NCI-H460 (cell line): ENCODE measurements around the genes CCSAP, COG2 and AGT.

DNA sequence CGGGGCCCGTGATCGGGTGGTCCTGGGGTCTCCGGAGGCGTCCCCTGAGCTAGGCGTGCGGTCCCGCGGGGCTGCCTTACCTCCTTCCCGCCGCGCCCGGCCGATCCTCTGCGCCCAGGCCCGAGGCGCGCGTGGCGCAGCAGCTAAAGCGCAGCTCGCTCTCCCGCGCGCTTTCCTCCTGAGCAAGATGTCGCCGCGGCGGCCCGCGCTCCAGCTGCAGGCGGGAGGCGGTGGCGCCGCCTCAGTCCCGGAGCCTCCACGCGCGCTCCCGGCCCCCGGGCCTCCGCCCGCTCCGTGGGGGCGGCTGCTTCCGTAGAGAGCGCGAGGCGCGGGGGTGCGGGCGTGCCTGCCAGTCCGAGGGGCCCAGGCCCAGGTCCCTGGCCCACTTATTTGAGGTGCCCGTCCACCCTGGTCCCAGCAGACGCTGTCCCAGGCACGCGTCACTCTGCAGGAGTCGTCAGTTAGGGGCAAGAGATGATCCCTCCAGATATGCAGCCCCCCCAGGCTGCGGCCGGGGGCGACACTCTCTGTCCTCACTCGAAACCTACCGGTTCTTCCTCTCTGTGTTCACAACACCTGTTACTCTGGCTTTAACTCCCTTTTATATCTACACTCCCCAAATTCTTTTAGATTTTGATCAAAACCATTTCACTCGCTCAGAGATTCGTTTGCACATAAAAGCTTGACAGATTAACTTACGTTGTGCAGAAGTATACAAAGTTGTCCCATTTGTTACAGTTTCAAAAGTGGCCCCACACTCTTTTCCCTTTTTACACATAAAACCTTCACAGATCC is at the start of gene CCSAP:
Gene CCSAP (minus strand): TSS at position 216 of the 795 bp plus-strand sequence.
RAMPAGE:
- cytosol, long total RNA: no peak
- long total RNA: no peak
- nucleus, long total RNA: no peak

DNA sequence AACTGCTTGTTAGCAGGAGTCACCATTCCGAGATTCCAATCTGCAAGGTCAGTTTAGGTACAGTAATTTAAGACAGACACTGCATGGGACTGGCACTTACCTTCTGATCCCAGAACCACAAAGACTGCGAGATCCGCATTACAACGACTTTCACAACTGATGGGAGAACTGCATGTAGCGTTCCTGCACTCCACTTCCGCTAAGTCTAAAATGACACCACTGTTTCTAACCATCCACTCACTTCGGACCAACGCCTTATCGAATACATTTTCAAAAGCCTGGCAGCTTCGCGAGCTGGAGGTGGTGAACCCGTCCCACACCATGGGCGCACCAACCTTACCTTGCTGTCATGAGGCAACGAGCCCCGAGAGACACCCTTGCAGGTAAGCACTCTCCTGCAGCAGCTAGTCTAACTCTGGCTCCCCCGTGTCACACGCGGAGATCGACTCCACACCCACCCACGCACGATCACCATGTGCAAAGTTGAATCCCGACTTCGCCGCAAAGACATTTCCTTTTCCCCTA is 903 bp downstream of the TAF5L start:
RAMPAGE:
- cytosol, long total RNA: no peak
- long total RNA: no peak
- nucleus, long total RNA: no peak

DNA sequence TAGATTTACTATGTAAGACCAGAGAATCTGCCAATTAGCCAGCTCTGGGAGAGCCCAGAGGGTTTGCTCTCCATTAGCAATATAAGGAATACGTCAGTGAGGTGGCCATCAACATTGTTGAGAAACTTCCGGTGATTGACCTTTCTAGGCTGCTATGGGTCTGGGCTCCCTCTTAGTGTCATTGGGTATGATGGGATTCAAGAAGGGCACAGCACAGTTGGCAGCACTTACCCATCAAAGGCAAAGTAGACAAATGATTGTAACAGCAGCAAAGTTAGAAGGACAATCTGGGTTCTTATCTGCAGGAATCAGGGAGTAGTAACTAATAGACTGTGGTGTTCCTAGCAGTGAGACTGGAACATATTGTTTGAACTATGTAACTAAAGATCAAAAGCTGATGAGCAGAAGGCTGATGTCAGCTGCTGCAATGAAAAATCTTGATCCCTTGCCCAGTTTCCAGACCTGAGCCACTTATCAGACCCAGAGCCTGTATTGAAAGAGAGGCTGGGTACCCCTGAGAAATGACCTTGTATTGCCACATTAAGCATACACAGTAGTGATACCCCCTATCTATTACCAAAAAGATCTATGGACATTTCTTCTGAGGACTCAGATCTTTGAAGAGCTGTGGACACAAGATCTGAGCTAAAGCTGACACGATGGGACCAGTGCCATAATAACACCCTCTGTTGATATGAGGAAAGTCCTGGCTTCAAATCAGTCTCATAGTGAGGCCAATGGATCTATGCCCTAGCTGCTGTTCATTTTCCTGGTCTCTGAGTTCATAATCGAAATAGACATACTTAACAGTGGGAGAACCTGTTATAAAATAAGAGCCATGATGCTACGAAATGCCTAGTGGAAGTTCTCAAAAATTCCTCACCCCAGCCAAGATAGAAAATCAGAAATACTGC is 178.0 kb upstream of the GALNT2 start:
RAMPAGE:
- cytosol, long total RNA: no peak
- long total RNA: no peak
- nucleus, long total RNA: no peak

DNA sequence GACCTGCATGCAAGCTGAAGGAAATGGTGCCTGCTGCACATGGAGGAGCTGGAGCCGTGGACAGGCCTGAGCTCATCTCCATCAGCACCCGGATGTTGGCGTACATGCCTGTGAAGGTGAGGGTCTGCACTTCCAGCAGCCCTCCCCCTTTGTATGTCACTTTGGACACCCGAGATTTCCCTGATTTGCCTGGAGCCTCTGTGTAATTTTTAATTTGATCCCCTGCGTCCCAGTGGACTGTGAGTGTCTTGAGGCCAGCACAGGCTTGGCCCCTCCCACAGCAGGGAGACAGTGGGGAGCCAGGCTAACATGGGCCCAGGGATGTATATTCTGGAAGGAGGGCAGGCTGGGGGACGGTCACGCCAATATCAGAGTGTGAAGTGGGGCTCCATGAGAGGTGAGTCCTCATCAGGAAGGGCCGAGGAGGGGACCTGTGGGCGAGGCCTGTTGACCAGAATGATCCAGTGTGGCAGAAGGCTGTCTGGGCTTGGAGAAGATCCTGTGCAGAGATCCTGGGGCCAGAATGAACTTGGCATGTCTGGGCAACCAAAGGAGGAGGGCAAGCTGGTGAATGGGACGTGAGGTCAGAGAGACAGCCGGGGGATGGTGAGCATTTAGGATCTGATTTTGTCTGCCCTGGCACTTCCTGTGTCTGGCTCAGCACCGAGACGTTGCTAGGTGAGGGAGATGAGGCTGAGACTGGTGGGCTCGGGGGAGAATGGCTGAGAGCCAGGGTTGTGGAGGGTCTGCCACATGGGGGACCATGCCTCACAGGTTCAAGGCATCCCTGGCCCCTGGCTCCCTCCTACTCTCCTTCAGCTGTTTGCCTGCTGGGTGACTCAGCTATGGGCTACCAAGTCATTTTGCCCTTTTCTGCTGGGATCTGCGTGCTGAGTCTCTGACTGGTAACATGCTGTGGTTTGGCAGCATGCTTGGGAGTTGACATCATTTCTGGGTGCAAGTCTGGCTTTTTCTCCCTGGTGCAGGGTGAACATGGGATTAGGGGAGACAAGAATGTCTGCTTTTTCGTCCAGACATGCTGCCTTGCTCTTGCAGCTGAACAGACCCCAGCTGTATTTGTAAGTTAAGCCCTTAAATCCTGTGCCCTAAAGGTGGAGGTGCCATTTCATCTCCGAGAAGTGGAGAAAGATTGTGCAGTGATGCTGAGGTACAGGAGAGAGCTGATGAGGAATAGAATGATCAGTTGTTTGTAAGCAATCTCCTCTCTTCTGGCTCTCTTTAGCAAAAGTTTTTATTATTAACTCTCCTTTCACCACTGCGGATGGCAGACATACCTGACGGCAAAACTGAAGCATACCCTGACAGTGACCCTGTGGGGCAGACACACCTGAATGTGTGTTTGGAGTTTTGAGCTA is 17.3 kb downstream of the GALNT2 start:
RAMPAGE:
- cytosol, long total RNA: no peak
- long total RNA: no peak
- nucleus, long total RNA: no peak

DNA sequence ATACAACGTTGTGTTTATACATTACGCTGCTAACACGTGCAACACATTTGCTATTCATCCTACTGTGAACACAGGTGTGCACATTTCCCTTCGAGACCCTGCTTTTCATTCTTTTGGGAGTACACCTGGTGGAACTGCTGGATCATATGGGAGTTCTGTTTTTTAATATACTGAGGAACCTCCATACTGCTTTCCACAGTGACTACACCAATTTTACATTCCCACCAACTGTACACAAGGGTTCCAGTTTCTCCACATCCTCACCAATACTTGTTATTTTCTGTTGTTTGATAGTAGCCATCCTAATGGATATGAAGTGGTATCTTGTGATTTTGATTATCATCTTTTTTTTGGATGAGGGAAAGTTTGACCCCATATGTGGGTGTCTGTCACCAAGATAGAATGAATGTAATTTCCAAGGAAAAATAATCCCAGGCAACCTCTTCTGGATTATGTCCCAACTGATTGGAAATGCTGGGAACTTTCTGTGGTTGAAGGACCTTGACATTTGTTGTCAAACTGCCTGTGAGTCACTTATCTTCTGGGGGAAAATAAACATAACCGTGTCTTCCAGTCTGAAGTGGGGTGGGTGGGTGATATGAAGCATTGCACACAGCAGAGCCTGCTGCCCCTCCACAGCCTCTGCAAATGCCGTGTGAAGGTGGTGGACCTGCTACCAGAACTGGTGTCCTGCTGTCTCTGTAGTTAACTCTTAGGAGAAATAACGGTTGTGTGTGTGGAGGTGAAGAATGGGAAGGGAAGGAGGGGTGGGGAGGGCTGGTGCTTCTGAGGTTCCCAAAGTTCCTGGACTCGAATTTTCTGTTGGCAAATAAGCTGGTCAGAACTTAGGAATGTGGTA is 23.0 kb downstream of the GALNT2 start:
RAMPAGE:
- cytosol, long total RNA: no peak
- long total RNA: no peak
- nucleus, long total RNA: no peak

DNA sequence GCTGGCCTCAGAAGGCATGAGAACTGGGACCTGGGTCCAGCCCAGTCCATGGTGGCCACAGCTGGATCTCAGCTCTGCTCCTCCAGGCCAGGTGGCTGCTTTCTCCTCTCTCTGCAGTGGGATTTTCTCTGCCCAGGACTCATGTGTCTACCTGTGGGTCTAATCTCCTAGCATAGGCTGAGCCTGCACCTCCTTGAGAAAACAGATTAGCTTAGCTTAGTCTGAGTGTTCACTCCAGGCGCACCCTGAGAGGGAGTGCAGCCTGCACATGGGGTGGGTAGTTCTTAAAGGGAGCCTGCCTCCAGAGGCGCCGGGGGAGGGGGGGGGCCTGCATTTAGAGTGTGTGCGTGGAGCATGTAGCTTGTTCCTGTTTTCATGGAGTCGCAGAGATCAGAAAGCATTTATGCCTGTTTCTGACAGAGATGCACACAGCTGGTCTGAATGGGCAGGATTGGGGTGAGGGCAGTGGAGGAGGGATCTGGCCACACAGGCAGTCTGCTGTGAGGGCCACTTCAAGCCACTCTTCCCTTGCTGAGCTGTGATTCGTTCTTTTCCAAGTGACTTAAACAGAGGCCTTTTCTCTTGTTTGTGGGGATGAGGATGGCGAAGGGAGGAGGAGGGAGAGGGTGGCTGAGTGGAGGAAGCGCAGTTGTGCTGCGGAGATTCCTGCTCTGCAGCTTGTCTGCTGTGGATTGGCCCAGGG is 45.2 kb downstream of the GALNT2 start:
RAMPAGE:
- cytosol, long total RNA: no peak
- long total RNA: no peak
- nucleus, long total RNA: no peak

GRCh38 chr1:230118233-230118919 is 51.3 kb downstream of the GALNT2 start:
RAMPAGE:
- cytosol, long total RNA: no peak
- long total RNA: no peak
- nucleus, long total RNA: no peak

GRCh38 chr1:230122698-230123790 is 56.0 kb downstream of the GALNT2 start:
RAMPAGE:
- cytosol, long total RNA: no peak
- long total RNA: no peak
- nucleus, long total RNA: no peak

DNA sequence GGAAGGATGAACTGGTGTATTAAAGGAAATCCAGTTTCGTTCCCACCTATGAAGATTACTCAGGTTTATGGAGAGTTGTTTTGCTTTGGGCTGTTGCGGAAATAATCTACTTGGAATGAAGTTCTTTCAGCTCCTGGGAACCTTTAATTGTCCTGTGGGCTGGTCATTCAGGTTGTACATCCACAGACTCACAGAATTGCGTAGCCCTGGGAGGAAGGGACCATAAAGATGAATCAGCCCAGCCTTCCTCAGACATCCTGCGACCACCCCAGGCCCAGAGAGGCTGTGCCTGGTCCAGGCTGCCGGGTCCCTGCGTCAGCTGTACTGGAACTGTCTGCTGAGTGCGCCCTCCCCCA is 72.7 kb downstream of the GALNT2 start:
RAMPAGE:
- cytosol, long total RNA: no peak
- long total RNA: no peak
- nucleus, long total RNA: no peak

DNA sequence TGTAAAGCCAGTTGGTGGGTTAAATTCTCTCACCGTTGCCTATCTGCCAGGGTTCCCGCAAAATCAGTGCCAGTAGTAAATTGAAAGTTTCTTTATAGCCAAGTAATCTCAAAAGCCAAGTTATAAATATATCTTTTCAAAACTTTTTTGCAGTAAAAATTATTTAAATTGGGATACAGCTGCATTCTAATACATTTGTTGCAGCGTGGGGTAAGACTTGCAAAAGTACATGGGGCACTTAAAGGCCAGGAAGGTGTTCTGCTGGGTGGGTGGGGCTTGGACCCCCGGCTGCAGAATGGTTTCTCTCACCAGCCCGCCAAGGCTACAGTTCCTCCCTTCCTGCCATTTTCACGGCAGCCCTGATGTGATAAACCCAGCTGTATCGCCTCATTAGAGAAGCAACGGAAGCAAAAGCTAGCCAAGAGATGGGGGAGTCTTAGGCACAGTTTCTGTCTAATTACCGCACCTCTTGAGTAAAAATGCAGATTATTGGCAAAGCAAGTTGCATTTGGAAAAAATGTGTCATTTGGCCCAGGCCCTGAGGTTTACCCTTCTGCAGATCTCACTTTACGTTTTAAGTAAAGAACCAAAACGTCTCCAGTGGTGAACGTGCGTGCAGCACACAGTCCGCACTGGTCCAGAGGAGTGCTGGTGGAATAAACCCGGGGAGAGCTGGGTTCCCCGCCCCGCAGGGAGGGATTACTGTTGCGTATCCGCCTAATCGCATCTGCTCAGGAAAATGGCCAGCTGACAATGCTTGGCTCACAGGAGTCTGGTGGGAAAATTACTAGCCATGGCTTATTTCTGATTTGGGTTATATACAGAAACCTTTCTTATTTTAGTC is 109.8 kb downstream of the GALNT2 start:
RAMPAGE:
- cytosol, long total RNA: no peak
- long total RNA: no peak
- nucleus, long total RNA: no peak

DNA sequence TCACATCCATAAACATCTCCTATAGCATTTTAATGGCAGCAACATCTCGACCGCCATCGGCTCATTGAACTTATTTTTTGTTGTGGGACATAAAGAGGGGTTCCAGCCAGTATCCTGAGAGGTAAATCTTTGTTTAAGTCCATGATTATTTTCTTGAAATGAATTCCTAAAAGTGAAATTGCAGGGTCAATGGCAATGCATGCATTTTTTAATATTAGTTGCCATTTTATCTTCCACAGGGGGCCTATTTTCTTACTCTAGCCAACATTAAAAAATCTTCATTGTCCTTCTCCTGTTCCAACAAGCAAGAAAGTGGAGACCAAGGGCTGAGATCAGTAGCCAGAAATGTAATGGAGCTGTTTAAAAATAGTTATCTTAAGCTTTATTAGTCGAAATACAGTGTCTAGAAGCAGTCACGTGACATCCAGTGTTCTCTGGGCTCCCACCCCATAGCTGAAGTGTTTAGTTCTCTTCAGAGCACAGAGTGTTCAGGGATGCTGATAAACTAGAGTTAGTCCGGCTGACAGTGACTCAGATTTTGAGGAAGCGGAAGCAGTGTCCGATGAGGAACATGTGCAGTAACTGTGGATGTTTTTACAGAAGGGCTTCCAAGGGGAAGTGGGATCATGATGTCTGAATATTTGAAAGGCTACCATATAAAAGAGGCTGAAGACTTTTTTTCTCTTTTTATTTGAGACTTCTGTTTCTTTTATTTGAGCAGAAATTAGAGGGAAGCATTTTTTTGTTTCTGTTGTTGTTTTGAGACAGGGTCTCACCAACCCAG is 123.9 kb downstream of the GALNT2 start:
RAMPAGE:
- cytosol, long total RNA: no peak
- long total RNA: no peak
- nucleus, long total RNA: no peak

RAMPAGE:
- cytosol, long total RNA: no peak
- long total RNA: no peak
- nucleus, long total RNA: no peak
These were observed 157.1 kb downstream of the GALNT2 start for GRCh38 chr1:230224067-230224589.

GRCh38 chr1:230327024-230327643 is 99.0 kb downstream of the PGBD5 start:
RAMPAGE:
- cytosol, long total RNA: no peak
- long total RNA: no peak
- nucleus, long total RNA: no peak

RAMPAGE:
- cytosol, long total RNA: start-site peak on the plus strand at chr1:230642499-230642543, 319 and 204 reads in 2 replicates
- long total RNA: start-site peak on the plus strand at chr1:230642499-230642513, 126 and 203 reads in 2 replicates
- nucleus, long total RNA: start-site peak on the plus strand at chr1:230642498-230642516, 287 and 228 reads in 2 replicates
These were observed at the start of gene COG2 for GRCh38 chr1:230642142-230643209. Gene COG2, plus strand, starts transcription at chr1:230642481.

DNA sequence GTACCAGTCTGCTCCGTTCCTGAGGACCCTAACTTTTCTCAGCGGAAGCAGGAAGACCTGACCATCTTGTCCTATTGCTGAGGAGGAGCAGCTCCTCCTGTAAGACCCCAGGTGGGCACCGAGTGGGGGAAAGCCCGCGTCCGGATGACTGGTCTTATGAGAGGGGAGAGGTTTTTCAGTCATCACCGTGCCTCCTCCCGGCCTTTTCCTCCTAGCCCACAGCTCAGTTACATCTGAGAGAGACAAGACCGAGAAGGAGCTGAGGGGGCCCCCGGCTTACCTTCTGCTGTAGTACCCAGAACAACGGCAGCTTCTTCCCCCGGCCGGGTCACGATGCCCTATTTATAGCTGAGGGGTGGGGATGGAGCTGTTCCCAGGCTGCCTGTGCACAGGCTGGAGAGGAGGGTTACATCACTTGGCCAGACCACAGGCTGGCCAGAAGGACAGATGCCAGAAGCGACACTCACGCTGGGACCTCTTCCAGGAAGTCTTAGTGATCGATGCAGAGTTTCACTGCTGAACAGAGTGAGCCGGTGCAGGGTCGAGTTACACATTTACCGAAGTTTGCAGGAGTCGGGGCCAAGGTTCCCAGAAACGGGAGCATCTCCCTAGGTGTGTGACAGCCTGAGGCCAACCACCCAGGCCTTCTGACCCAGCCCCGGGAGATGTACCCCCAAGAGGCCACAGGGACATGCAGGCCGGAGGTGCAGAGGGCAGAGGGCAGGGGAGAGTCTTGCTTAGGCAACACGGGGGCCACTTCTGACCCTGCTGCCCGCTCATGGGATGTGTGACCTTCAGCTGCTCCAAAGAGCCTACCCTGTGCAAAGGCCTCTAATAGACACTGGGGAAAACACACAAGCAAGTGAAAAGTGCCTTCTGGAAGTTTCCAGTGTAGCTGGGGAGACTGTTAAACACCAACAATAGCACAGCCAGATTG is at the start of gene AGT:
Gene AGT (minus strand): TSS at position 317 of the 937 bp plus-strand sequence.
RAMPAGE:
- cytosol, long total RNA: no peak
- long total RNA: no peak
- nucleus, long total RNA: no peak

DNA sequence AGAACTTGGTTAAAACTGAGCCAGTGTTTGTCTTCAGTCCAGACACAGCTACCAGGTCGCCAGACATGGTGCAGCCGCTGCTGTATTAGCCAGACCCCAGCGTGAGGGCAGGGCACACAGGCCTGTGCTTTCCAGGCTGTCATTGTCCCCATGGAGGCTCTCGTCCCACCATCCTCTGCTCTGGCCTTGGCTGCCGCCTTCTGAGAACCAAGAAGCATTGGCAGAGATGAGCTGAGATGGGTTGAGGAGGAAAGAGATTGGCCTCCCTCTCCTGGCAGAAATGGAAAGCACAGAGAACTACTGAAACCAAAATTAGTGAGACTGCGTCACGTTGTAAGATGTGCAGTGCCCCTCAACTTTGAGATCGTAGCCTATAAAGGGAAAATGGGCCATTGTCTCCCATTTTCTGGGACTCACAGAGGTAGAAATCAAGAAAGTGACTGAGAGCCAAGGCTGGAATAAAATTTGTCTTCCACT is 25.9 kb downstream of the CAPN9 start:
RAMPAGE:
- cytosol, long total RNA: no peak
- long total RNA: no peak
- nucleus, long total RNA: no peak

GRCh38 chr1:230785905-230786462 is 38.8 kb downstream of the CAPN9 start:
RAMPAGE:
- cytosol, long total RNA: no peak
- long total RNA: no peak
- nucleus, long total RNA: no peak

GRCh38 chr1:230824577-230824840 is 43.8 kb downstream of the C1orf198 start:
RAMPAGE:
- cytosol, long total RNA: no peak
- long total RNA: no peak
- nucleus, long total RNA: no peak

RAMPAGE:
- cytosol, long total RNA: no peak
- long total RNA: no peak
- nucleus, long total RNA: no peak
These were observed 3.8 kb downstream of the C1orf198 start for GRCh38 chr1:230864418-230865121.

GRCh38 chr1:230899872-230900356 is 31.6 kb upstream of the C1orf198 start:
RAMPAGE:
- cytosol, long total RNA: no peak
- long total RNA: no peak
- nucleus, long total RNA: no peak